ENCODE results near the gene HSPA4.

DNA sequence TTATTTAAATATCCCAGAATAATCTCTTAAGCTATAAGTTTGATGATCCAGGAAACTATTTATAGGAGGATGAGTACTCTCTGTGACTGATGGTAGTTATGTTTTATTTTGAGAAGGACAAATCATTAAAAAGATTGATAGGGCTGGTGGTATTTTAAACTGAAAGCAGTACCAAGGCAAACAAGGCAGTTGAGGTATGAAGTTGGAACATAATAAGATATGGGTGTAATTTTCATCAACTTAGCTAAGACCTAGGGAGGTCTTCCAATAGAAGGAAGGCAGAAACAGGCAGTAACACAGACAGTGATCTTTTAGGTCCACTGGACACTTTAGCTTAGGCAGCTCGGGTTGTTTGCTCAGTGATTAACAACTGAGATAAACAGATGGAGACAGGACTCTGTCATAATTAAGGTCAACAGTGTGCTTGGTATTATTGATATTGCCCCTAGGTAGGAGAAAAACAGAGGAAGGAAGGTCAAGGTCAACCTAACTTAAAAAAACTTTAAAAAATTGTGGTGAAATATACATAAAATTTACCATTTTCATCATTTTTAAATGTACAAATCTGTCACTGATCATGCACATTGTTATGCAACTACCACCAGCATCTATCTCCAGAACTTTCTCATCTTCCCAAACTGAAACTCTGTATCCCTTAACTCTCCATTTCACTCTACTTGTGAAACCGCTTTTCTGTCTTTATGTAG lies 2.2 kb upstream of the HSPA4 start:
- PRO-cap = no peak

DNA sequence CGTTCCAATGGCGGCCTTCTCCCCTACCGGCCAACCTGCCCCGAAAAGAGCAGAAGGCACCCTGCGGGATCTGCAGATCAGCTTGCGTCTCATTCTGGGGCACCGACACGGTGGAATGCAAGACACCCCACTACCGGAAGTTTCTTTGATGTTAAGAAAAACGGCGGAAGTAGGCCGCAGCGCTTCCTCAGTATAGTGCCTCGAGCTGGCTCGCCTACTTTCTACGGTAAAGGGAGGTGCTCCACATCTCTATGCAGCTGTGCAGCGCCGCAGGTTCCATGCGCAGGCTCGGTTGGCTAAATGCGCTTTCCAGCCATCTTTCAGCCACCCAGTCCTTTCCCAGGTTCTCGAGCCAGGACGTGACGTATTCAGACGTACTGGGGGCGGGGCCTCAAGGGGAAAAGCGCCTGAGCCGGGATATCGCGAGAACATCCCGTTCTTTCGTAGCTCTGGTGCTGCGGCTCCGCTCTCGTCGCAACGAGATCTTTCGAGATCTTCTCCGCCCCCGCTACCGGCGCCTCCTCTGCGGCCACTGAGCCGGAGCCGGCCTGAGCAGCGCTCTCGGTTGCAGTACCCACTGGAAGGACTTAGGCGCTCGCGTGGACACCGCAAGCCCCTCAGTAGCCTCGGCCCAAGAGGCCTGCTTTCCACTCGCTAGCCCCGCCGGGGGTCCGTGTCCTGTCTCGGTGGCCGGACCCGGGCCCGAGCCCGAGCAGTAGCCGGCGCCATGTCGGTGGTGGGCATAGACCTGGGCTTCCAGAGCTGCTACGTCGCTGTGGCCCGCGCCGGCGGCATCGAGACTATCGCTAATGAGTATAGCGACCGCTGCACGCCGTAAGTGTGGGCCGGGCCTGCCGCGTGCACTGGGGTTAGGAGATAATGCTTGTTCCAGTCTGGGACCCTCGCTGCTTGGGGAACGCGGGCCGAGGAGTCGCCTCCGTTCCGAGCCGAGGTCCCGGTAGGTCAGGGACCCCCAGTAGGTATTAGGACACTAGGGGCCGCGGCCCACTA lies at the start of gene HSPA4:
Gene HSPA4 (plus strand): TSS at position 490 of the 1,011 bp plus-strand sequence.
- PRO-cap = bidirectional peak, plus-strand start at position 480 of the sequence, minus-strand start at position 349 of the sequence

- PRO-cap = no peak
Measured at GRCh38 chr5:133096899-133097347, 45.1 kb downstream of the HSPA4 start.

- PRO-cap = no peak
Measured at GRCh38 chr5:133245444-133245973, 193.7 kb downstream of the HSPA4 start.

DNA sequence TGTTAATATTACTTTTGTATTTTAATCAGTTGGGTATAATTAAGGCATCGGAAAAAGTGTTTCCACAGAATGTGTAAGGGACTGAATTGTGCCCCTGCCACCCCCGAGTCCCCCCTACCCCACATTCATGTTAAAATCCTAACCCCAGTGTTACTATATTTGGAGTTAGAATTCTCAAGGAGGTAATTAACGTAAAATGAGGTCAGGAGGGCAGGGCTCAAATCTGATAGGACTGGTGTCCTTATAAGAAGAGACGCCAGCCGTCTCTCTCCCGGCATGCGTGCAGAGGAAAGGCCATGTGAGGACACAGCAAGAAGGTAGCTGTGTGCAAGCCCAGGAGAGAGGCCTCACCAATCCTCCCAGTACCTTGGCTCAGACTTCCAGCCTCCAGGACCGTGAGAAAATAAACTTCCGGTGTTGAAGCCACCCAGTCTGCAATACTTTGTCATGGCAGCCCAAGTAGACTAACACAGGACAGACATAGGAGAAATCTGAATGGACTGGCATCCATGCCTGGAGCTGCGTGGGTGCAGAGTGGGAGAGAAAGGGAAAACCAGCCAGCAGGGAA lies 89.4 kb downstream of the FSTL4 start:
- PRO-cap = no peak

DNA sequence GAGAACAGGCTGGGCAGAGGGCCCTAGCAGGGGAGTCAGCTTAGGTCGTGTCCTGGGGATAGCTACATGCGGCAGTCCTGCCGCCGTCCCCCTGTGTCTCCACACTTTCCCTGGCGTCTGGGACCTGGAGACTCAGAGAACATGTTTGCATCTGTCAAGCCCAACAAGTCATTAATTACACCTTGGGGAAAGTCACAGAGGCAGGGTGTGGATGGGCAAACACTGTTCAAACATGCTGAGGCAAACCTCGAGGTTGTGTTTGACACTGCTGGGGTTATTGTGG lies 123.6 kb downstream of the C5orf15 start:
- PRO-cap = no peak

- PRO-cap = no peak
Measured at GRCh38 chr5:133938825-133939400, 29.5 kb downstream of the C5orf15 start.

DNA sequence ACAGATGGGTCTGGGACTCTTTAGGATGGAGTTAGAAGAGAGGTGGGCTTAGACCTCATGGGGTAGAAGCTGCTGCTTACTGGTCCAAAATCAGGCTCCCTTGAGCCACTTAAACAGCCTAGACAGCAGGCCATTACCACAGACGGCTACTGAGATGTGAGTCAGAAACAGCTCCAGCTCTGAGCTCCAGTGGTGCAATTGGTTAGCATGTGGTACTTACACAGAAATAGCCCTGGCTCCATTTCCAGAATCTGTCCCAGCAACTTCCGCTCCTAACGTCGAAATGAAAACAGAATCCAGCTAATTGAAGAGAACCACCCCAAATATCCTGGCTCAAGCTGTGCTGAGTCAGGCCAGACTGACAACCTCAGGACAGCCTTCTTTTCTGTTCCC lies 15.5 kb downstream of the C5orf15 start:
- PRO-cap = no peak

DNA sequence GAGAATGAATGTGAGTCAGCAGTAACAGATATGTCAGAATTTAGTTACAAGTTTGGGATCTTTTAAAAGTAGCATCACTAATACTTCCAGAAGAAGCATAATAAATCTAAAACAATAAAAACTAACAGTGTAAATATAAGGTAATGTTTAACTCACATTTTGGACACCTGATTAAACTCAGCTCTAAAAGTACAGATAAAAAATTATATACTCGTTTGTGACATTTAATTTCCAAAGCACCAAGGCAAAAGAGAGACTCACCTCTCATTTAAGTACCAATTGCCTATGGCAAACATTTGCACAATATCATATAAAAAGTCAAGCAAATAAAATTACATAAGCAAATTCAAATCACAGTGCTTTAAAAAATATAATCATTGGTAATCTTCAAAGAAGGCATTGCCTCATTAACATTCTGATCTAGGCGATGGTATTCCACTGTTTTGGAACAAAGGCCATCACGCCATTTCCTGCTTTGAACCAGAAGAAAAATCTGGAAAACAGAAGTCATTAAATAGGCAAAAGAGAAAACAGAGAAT lies 11.9 kb downstream of the C5orf15 start:
- PRO-cap = no peak

GRCh38 chr5:133964695-133965542 lies 3.5 kb downstream of the C5orf15 start:
- PRO-cap = no peak

- PRO-cap = no peak
Measured at GRCh38 chr5:133980281-133980969, 12.0 kb upstream of the C5orf15 start.

GRCh38 chr5:133994902-133995234 lies 9.9 kb downstream of the VDAC1 start:
- PRO-cap = no peak

DNA sequence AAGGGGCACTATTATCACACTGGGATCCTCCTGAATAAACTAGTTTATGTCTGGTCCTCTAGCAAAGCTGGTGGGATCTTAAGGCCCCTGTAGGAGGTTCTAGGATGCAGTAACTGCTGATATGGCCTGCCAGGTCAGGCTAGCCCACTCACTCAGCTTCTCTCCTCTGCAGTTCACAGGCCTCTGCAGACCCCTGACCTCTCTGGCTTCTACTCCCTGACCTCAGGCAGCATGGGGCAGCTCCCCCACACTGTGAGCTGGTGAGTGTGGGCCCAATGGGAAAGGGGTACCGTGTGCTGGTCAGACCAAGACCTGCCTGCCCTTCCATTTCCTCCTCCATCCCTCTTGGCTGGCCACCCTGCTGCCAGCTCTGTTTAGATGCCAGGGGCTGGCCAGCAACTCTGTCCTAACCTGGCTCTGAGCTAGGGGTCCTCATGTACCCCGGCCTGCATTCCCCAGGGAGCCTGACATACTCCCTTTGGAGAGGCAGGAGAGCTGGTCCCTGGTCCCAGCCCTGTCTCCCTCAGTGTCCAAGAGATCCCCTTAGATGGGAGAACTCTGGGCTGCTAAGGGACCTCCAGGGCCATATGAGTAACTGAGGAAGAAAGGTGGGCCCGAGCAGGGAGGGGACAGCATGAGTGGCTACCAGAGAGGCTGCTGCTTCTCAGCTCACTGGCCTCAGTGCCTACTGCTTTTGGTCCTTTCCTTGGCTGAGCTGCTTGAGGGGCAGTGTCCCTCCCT lies 24.5 kb downstream of the TCF7 start:
- PRO-cap = no peak

- PRO-cap = no peak
Measured at GRCh38 chr5:134141030-134141963, 26.8 kb downstream of the TCF7 start.

DNA sequence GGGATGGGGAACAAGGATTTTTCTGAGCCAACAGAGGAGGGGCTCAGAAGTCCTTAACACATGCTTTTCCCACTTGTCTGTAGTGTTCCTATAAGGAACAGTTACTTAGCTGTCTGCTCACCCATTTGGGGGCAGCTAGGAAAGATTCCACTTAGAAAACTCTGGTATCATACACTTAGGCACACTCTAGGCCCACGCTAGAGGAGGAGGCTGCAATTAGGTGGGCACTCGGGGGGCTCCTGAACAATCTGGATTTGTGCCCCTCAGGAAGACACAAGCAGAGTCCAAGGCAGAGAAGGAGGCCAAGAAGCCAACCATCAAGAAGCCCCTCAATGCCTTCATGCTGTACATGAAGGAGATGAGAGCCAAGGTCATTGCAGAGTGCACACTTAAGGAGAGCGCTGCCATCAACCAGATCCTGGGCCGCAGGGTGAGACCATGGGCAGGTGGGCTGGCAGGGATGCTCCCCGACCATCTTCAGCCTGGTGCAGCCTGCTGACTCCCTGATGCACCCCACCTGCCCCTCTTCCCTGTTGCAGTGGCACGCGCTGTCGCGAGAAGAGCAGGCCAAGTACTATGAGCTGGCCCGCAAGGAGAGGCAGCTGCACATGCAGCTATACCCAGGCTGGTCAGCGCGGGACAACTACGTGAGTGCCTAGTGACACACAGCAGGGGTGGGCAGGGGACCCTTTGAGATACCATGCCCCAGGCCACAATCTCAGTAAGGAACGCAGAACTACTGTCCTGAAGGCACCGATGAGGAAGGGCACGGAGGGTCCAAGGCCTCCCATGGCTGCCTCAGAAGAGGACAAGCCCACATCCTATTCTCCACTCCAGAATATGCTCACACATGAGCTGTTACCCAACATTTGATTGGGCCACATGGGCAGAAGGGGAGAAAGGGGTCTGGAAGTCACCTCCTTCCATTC lies 28.2 kb downstream of the TCF7 start:
- PRO-cap = no peak

GRCh38 chr5:134170122-134170457 lies 6.7 kb downstream of the SKP1 start:
- PRO-cap = no peak

DNA sequence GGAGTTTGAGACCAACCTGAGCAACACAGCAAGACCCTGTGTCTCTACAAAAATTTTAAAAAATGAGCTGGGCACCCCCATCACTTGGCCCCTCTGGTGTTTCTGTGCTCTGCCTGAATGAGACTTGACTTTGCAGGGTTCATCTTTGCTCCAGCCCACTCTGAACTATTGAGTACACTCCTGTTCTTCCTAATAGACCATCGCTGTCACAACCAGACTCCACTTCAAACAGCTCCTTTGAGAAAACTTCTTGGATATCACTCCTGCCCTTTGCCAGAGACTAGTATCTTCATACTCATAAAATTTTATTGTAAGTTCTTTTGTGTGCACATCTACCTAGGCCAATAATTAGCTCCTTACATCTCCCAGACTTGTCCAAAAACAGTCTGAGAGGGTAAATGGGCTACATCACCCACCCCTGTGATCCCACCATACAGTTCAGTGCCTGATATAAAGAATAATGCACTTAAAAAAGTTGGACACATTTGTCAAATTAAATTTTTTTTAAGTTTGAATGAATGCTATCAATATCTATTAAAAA lies 24.5 kb upstream of the SKP1 start:
- PRO-cap = no peak

GRCh38 chr5:134241963-134242535 lies 16.2 kb upstream of the PPP2CA start:
- PRO-cap = no peak

- PRO-cap = no peak
Measured at GRCh38 chr5:134397136-134398338, 14.1 kb downstream of the CDKN2AIPNL start.

DNA sequence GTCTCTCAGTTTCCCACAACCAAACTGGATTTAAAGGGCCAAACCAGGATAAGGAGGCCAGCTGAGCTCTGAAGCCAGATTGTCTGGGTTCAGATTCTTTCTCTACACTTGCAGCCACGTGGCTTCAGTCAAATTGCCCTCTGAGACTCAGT lies 25.5 kb upstream of the CDKN2AIPNL start:
- PRO-cap = no peak